SK-N-SH (cell line): ENCODE results near the genes RSPO3 and THEMIS.

- RRBS, result no CpG with 5 or more reads among the region's 1 CpG
CAGE:
- cytosol, long polyA plus RNA, result no peak
- long polyA plus RNA, result no peak
- nucleus, long polyA plus RNA, result no peak
These were observed 52.1 kb downstream of the RNF217 start for GRCh38 chr6:125014168-125014911.

- RRBS, result no CpG with 5 or more reads among the region's 1 CpG
CAGE:
- cytosol, long polyA plus RNA, result no peak
- long polyA plus RNA, result no peak
- nucleus, long polyA plus RNA, result no peak
These were observed 49.8 kb downstream of the TPD52L1 start for GRCh38 chr6:125203302-125203885.

DNA sequence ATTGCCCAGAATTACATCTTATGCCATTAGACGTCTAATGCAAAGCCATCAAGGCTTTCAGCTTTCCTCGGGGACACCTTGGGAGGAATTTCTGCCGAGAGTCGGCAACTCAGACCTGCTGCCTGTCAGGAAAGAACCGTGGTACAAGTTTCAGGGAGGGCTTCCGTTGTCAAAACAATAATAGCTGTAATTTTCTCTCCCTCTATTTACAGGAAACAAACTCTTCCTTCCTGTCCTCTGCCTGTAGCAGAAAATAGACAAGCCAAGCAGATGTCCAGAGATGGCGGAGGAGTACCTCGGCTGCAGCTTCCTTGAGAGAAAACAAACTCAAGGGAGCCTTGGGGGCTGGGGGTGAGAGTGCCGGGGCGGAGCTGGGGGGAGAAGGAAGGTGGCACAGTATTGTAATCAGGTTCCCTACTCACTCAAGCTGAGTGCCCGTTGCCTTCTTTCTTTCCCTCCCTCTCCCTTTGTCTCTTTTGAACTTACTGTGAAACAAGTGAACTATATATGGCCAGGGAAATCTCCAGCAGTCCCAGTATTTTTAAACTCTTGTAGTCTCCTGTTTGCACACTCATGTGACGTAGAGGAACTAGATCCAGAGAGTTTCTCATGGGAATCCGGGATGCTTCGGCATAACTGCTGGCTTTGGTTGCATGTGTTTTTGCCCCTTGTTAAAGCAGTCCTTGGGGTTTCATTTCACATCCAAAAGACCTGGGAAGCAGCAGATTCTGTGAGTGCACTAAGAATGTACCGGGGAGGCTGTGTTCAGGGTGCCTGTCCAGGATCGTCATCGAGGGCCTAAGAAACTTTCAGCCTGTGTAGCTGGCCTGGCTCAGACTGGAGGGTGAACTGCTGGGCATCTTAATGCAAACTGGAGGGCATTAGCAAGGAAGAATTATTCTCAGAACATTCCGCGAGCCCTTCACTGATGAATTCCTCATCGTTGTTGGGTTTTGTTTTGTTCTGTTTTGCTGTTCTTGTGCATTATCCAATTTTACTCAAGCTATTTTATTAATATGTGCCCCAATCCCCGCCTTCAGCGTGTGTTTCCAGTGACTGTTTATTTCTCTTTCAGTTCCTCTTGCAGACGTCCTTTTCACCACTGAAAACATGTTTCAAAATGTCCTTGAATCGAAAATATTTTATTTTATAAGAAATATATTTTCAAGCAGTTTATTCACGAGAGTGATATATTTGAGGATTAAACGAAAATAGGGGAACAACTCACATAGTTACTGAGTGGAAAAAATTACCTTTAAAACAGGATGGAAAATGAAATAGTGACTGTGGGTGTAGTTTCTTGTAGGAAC lies 44.7 kb upstream of the HDDC2 start:
- RRBS, result no CpG with 5 or more reads among the region's 26 CpGs
CAGE:
- cytosol, long polyA plus RNA, result no peak
- long polyA plus RNA, result no peak
- nucleus, long polyA plus RNA, result no peak

DNA sequence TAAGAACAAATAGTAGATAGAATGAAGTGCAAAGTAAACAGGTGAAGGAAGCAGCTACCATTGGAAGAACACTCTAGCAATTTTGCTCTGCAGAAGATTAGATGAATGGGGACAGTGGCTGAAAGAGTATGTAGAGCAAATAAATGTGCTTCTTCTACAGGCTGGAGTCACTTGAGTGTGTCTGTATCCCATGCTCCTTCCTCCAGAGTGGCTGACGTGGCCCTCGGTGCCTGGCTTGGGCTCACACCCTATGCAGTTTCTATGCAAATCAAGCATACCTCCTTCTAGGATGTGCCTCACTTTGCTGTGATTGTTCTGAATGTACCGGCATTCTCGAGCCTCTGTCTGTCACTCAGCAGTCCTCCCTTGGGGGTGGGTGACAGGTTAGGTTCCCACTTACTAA lies 55.0 kb upstream of the HDDC2 start:
- RRBS, result no CpG with 5 or more reads among the region's 4 CpGs
CAGE:
- cytosol, long polyA plus RNA, result no peak
- long polyA plus RNA, result no peak
- nucleus, long polyA plus RNA, result no peak

DNA sequence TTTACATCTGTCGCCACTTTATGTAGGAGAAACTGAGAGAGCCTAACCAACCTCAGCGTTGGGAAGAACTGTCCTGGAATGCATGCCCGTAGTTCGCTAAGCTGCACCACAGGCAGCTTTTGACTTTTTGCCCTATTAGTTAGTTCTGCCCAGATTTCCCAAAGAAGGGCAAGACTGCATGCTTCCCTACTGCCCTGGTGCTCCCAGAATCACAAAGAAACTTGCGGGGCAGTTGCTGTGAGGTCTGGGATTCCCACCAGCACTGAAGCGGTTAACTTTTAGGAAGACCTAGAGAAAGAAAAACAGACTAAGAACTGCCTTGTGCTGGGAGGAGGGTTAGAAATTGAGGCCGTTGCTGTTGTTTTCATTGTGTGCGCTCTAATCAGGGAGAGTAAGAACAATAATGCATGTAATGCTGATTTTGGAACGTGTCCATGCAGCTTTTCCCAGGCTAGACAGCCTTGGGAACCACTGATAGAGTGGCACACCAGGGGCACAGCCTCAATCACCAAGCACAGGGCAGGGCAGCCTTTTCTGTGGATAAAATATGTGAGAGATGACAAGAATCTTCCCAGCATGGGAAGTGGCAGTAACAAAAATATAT lies 137.8 kb upstream of the HEY2 start:
- RRBS, result no CpG with 5 or more reads among the region's 9 CpGs
CAGE:
- cytosol, long polyA plus RNA, result no peak
- long polyA plus RNA, result no peak
- nucleus, long polyA plus RNA, result no peak

GRCh38 chr6:125869521-125869720 lies 78.7 kb downstream of the NCOA7 start:
- RRBS, result no CpG with 5 or more reads among the region's 5 CpGs
CAGE:
- cytosol, long polyA plus RNA, result no peak
- long polyA plus RNA, result no peak
- nucleus, long polyA plus RNA, result no peak

- RRBS, result no CpG with 5 or more reads among the region's 7 CpGs
CAGE:
- cytosol, long polyA plus RNA, result no peak
- long polyA plus RNA, result no peak
- nucleus, long polyA plus RNA, result no peak
These were observed 45.9 kb upstream of the HINT3 start for GRCh38 chr6:125910494-125911149.

- RRBS, result no CpG with 5 or more reads among the region's 5 CpGs
CAGE:
- cytosol, long polyA plus RNA, result no peak
- long polyA plus RNA, result no peak
- nucleus, long polyA plus RNA, result no peak
These were observed 12.1 kb upstream of the HINT3 start for GRCh38 chr6:125944416-125944909.

GRCh38 chr6:126040706-126041562 lies 54.6 kb downstream of the TRMT11 start:
- RRBS, result no CpG with 5 or more reads among the region's 6 CpGs
CAGE:
- cytosol, long polyA plus RNA, result no peak
- long polyA plus RNA, result no peak
- nucleus, long polyA plus RNA, result no peak

DNA sequence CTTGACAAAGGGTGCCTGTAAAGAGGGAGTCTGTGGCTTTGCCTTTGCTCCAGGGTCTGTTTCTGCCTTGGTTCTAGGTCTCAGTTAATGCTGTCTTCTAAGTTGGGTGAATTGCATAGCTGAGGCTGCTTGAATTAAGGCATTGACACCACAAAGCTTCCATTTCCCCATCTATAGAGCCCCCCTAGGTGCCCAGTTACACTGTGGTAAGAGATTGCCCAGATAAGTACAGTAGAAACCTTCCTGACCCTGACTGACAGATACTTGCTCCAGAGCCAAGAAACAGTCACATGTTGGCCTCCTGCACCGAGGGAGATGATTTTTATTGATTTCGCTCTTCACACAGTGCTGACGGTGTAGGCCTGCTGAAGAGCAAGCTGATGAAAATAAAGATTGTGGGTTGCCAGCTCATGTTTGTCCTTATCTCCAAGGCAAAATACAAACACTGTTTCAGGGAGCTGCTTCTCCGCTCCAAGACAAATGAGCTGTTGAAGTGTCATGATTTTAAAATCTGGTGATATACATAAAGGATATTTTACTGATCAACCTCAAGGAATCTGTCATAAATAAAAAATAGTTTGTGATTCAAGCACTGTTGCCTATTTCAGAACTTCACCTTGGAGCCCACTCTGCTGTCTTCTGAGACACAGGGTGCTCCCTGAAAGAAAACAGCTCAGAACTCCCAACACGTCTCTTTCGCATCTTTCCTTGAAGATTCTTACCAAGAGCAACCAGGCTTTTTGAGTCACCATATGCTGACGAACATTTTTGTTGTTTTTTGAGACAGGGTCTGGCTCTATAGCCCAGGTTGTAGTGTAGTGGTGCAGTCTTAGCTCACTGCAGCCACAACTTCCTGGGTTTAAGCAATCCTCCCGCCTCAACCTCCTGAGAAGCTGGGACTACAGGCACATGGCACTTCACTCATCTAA lies 68.1 kb downstream of the TRMT11 start:
- RRBS, result no CpG with 5 or more reads among the region's 8 CpGs
CAGE:
- cytosol, long polyA plus RNA, result no peak
- long polyA plus RNA, result no peak
- nucleus, long polyA plus RNA, result no peak

GRCh38 chr6:126199400-126199830 lies 140.5 kb upstream of the CENPW start:
- RRBS, result no CpG with 5 or more reads among the region's 2 CpGs
CAGE:
- cytosol, long polyA plus RNA, result no peak
- long polyA plus RNA, result no peak
- nucleus, long polyA plus RNA, result no peak

DNA sequence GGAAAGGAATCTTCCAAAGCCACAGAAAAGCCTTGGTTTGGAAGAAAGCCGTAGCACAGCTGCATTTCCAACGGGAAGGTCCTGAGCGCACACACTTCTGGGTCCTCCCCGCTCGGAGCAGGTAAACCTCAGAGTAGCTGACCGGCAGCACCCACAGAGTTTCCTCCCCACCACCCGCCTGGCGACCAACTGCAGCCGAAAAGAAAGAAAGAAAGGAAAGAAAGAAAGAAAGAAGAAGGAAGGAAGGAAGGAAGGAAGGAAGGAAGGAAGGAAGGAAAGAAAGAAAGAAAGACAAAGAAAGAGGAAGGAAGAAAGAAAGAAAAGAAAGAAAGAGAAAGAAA lies 898 bp upstream of the RSPO3 start:
- RRBS, result no CpG with 5 or more reads among the region's 9 CpGs
CAGE:
- cytosol, long polyA plus RNA, result no peak
- long polyA plus RNA, result no peak
- nucleus, long polyA plus RNA, result no peak

DNA sequence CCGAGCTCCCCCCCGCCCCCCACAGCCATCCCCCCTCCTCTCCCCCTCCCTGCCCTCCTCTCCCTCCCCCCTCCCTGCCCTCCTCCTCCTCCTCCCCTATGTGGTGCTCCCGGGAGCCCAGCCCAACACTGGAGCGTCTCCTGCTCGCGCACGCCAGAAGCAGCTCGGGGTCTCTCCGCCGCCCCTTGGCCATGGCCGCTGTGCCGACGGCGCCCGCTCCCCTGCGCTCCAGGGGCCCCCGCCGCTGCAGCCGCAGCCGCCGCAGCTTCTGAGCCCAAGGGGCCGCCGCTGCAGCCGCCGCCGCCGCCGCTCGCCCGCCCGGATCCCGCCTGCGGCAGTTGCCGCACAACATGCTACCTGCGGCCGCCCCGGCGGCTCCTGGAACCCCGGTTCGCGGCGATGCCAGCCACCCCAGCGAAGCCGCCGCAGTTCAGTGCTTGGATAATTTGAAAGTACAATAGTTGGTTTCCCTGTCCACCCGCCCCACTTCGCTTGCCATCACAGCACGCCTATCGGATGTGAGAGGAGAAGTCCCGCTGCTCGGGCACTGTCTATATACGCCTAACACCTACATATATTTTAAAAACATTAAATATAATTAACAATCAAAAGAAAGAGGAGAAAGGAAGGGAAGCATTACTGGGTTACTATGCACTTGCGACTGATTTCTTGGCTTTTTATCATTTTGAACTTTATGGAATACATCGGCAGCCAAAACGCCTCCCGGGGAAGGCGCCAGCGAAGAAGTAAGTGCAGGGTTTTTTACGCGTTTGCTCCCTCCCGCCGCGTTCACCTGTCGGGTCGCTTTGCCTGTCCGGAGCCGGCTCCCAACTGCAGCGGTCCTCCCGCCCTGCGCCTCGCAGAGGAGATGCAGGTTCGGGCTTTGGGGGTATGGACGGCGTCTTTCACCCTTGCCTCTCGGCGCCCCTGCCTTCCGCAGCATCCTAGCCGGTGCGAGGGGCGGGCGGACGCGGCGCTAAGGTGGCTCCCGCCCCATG lies at the start of gene RSPO3:
RSPO3 (plus strand) TSS at position 128 of the 998 bp plus-strand sequence.
- RRBS, result 6% methylated on average over 23 of the region's 85 CpGs
CAGE:
- cytosol, long polyA plus RNA, result no peak
- long polyA plus RNA, result no peak
- nucleus, long polyA plus RNA, result no peak

DNA sequence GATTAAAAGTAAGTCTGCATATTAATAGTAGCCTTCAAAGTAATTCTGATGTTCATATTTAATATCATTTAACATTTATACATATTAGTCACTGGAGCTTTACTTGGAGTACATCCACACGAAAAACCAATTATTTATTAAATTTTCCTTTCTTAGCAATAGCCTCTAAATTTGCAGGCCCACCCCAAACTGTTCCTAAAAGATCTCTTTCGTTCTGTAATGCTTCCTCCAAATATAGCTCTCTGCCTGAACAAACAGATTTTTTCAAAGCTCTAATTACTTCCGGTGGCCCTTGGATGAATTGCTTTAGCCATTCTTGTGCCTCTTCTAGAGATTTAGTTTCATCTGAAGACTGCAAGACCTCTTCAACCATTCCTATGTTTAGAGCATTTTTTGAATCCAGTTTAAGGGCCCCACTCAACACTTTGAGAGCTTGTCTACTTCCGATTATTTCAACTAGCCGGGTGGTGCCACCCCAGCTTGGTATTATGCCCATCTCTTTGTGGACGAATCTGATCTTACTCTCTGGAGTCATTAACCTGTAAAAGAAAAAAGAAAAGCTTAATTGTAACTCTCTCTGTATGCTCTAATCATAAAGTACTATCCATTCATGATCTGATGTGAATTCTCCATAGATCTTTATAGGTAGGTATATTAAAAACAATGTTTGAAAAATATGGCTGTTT lies 23.2 kb downstream of the RNF146 start:
- RRBS, result no CpG with 5 or more reads among the region's 6 CpGs
CAGE:
- cytosol, long polyA plus RNA, result no peak
- long polyA plus RNA, result no peak
- nucleus, long polyA plus RNA, result no peak

DNA sequence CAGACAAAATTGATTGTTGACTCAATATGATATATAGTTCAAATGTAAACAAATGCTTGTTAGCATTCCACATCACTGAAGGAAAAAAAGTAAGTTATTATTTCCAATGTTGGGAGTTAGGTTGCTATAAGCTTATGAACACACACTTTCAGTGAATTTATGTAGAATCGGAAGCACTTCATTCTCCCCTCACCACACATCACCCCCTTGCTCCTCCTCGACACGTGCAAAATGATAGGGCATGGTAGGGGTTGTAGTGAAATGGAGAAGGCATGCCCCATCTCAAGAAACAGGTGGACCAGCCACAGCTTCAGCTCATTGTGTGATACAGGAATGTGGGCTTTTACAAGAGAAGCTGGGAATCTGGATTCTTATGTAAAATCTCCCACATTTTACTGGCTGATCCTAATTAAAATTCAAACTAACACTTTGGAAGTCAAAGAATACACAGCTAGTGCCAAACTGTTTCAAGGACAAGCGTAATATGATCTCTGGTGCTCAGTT lies 24.1 kb upstream of the KIAA0408 start:
- RRBS, result no CpG with 5 or more reads among the region's 4 CpGs
CAGE:
- cytosol, long polyA plus RNA, result no peak
- long polyA plus RNA, result no peak
- nucleus, long polyA plus RNA, result no peak

DNA sequence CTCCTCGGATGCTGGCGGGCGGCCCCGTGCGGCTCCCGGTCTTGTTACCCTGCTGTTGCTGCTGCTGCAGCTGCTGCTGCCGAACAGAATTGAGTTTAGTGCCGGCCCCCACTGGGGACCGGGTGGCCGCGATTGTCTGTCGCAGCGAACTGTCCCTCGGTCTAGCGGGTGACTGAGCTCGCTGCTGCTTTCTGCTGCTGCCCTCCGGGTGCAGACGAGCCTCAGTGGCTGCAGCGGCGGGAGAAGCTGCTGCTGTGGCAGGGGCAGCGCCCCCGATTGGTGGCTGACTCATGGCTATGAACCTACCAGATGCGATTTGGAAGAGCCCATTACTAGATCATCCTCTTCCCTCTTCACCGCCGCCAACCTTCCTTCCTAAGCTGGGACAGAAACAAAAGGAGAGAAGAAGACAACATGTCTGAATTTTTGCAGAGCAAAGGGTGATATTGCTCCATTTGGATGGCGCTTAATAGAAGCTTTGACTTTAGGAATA lies 57.2 kb upstream of the KIAA0408 start:
- RRBS, result 2% methylated on average over 15 of the region's 26 CpGs
CAGE:
- cytosol, long polyA plus RNA, result no peak
- long polyA plus RNA, result no peak
- nucleus, long polyA plus RNA, result no peak

- RRBS, result no CpG with 5 or more reads among the region's 3 CpGs
CAGE:
- cytosol, long polyA plus RNA, result no peak
- long polyA plus RNA, result no peak
- nucleus, long polyA plus RNA, result no peak
These were observed at the start of gene THEMIS for GRCh38 chr6:127900836-127901469. Gene THEMIS, minus strand, starts transcription at chr6:127901058.

DNA sequence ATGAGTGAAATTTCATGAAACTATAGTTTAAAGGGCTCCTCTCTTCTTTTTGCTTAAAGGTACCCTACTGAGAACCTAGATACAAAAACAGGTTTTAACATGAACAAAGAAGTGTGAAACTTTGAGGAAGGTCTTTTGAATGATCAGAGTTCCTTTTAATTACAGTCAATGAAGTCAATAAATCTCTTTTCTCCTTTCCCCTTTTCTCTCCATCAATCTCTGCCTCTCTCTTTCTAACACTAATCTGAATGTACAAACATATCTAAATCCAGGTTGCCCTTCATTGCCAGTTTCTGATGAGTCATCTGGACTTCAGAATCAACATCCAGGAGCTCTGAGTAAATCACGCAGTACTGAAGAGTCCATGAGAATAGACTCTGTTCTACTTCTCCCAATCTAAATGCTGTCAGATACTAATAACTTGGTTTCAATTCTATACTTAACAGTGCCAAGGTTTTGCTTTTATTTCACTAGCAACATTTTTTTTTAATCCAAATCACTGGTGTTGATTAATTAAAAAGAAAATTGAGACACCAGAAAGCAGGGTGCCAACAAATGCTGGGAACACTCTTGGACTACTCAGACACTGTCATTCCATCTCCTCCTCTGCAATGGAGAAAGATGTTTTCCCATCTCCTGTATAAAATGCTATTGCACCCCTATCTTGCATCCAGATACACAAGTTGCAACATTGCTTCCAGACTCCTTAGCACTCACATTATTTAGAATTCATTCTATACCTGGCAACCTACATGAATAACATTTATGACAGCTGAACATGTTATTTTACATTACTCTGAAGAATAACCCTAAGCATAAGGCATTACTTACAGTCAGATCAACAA lies 238.8 kb upstream of the THEMIS start:
- RRBS, result no CpG with 5 or more reads among the region's 1 CpG
CAGE:
- cytosol, long polyA plus RNA, result no peak
- long polyA plus RNA, result no peak
- nucleus, long polyA plus RNA, result no peak

DNA sequence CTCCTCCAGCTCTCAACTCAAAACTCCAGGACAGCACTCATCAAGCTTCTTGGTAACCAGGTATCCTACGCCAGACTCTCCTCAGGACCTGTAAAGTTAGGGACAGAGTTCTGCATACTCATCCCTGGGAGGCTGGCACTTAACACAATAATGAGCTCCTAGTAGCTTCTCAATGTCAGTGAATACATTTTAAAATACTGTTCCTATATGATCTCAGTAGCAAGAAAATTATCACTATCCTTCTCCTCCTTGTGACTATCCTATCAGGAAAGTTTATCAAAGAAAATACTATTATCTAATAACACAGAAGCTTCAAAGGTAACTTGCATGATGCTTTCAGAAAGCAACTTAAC lies 240.3 kb downstream of the PTPRK start:
- RRBS, result no CpG with 5 or more reads among the region's 1 CpG
CAGE:
- cytosol, long polyA plus RNA, result no peak
- long polyA plus RNA, result no peak
- nucleus, long polyA plus RNA, result no peak

DNA sequence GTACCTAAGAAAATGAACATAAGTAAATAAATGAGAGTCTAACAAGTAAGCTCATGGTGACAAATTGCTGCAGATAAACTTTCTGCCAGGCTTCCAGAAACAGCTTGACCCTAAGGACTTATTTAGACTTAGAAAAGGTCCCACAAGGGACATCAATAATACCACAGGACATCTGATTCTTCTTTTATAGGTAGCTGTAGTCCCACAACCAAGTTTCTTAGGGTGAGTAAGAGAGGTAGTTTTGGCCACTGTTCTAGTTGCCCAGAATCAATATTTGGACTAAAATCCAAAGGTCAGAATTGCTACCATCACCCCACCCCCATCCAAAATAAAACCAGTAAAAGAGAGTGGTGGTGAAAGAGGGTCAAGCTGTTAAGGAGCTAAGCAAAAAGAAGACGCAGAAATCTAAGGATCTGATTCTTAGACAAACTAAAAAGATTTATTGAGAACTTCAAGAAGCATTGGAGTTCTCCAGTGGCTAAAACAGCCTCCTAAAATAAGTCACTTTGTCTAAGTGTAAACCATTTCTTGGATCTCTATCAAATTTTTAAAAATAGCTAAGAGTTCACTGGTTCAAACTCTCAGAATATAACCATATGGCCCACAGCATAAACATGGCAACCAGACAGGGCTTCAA lies 180.6 kb downstream of the PTPRK start:
- RRBS, result no CpG with 5 or more reads among the region's 1 CpG
CAGE:
- cytosol, long polyA plus RNA, result no peak
- long polyA plus RNA, result no peak
- nucleus, long polyA plus RNA, result no peak